Neutrophil (primary cell): ENCODE measurements around a stretch of chr15.

- PRO-cap: no peak
Observed at GRCh38 chr15:60819892-60820353, 341.0 kb upstream of the ICE2 start.

- PRO-cap: no peak
Observed at GRCh38 chr15:60918571-60918924, 310.6 kb downstream of the RORA start.

DNA sequence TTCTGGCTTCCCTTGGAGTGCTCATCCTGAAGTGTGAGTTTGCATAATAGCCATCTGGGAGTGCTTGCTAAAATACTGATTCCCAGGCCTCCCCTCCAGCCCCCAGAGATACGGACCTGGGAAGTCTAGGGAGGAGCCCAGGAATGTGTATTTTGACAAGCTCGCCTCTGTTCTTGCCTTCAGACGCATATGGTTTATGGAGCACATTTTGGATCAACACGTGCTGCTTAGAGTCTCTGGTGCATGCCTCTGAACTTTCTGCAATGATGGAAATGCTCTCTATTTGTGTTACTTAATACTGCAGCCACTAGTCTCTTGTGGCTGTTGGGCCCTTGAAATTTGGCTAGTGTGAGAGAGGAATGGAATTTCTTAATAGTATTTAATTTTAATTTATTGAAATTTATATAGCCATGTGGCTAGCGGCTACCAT, 299.4 kb downstream of the RORA start:
- PRO-cap: no peak

DNA sequence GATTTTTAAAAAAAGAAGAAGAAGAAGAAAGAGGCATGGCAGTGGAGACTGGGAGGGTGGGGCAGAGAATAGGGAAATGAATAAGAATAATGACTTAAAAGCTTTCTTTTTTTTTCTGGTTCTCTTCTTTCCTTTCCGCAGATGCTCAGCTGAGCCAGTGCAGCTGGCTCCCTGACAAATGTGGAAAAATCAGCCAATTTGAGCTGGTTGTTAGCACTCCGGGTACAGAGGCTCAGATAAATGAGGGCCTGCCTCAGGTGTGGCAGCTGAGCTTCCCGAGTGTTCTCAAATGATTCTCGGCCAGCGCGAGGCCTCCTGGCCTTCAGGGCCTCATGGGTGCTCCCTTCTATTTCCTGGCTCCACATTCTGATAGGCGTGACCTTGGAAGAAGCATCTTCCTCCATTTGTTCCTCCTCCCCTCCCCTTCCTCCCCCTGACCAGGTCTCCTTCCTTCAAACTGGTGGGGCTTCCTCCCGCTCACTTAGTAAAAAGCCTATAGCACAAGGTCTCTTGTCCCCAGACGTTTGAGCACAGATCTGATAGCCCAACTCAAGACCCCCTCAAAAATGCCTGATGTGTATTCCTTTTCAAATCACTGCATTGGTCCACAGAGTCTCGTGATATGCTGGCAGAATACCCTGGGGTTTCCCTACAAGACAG, 233.9 kb downstream of the RORA start:
- PRO-cap: no peak

DNA sequence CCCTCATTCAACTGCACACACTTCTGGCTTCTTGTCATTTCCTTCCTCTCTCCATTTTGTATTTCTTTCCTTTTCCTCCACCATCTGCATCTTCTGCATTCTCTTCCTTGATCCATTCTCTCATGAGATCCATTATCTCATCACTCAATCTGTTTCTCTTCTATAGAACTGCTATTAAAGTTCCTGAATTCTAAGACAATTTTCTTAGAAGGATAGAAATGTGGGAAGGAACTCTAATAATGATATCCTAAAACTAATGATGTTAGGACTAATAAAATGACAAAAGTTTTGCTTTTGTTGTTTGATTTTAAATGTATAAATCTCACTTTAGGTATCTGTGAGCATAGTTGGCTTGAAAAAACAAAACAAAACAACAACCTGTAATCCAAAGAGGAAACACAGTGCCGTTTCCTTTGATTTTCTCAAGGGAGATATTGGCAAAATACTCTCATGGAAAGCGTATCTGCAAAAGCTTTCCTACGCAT, 217.9 kb downstream of the RORA start:
- PRO-cap: no peak

GRCh38 chr15:61195736-61196308, 33.3 kb downstream of the RORA start:
- PRO-cap: no peak

GRCh38 chr15:62056696-62057316, 3.4 kb downstream of the VPS13C start:
- PRO-cap: no peak

GRCh38 chr15:62142108-62142354, 23.1 kb downstream of the C2CD4B start:
- PRO-cap: no peak

GRCh38 chr15:62288245-62288680, 102.1 kb upstream of the TLN2 start:
- PRO-cap: no peak

DNA sequence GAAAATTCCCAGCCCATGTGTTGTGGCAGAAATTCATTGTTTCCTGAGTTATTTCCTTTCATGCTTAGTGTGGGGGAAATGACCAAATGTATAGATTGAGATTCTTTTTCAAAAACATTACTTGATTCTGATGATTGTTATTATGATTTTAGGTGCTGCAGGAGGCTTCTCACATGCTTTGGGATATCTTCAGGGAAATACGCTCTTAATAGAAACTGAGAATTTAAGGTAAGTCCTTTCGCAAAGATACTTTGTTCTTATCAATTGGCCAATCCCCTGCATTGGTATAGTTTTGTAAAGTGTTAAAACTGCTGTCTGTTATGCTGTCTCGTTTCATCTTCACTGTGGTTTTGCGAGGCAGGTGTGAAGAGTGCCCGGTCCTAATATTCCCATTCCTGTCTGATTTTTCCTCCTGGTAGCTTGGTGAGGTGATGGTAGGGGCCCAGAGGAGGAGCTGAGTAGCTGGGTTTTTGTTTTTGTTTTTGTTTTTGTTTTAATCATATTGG, 199.2 kb downstream of the TLN2 start:
- PRO-cap: no peak

DNA sequence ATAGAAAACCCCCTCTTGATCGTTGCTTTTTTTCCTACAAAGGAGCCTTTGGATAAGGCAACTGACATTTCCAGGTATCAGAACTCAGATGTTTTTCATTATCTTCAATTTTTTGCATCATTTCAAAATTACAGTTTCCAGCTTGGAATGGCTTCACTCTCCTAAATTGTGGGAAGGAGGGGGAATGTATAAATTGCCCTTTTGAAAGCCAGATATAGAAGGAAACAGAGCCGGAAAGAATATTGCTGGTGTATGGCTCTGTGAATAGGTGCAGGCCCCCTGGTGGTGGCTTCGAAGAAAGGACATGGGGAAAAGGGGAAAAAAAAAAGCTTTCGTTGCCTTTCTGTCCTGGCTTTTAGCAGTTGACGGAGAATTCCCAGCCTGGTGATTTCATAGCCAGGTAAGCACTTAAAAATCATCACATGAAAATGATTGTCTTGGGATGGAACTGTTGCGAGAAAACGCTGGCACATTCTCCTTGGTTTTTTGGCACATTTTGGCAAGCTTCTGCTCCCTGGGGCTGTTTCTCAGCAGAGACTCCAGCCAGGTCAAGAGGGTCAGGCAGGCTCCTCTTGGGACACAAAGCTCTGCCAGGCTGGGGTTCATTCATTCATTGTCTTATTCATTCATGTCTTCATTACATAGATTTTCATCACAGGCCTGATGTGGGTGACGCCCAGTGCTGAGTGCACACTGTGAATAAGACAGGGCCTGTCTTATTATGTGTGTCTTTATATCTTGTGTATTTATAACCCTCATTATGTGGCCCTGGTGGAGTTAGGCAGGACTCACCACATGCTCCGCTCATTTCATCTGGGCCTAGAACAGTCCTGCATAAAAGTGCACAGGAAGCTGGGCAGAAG, 300.0 kb upstream of the TPM1 start:
- PRO-cap: no peak

DNA sequence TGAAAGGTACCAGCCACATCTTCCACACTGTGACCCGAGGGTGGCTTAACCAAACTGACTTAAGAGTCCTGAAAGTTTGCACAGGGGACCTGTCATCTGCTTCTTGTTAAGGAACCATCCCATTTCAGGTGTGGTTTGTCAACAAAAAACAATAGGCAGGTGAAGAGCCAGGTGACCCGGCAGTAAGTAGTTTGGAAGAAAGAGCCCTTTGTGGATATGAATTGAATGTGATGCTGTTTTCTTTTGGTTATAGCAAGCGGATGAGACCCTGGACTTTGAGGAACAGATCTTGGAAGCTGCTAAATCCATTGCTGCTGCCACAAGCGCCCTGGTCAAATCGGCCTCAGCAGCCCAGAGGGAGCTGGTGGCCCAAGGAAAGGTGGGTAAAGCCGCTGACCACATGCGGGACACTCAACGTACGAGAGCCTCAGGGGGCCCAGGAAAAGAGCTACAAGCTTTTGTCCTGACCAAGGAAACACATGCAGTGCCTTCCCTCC, 209.2 kb upstream of the TPM1 start:
- PRO-cap: no peak

DNA sequence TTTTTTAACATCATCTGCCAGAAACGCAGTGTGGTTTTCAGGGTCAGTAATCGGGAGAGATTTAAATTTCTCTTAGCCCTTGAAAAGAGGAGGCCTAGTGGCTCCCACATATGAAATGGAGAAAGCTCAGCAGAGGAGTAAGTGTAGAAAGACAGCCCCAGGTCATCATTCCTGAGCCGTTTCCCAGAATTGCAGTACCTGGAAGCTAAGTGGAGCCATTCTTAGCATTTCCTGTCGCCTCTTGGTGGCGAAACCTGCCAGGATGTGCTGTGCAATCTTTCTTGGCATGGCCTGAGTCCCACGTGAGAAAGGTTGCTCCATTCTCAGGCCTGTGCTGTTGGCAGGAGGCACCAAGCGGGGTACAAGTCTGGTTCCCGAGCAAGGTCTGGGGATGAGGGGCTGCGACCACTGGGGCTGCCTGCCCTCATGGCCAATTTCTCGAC, 207.2 kb upstream of the TPM1 start:
- PRO-cap: no peak

DNA sequence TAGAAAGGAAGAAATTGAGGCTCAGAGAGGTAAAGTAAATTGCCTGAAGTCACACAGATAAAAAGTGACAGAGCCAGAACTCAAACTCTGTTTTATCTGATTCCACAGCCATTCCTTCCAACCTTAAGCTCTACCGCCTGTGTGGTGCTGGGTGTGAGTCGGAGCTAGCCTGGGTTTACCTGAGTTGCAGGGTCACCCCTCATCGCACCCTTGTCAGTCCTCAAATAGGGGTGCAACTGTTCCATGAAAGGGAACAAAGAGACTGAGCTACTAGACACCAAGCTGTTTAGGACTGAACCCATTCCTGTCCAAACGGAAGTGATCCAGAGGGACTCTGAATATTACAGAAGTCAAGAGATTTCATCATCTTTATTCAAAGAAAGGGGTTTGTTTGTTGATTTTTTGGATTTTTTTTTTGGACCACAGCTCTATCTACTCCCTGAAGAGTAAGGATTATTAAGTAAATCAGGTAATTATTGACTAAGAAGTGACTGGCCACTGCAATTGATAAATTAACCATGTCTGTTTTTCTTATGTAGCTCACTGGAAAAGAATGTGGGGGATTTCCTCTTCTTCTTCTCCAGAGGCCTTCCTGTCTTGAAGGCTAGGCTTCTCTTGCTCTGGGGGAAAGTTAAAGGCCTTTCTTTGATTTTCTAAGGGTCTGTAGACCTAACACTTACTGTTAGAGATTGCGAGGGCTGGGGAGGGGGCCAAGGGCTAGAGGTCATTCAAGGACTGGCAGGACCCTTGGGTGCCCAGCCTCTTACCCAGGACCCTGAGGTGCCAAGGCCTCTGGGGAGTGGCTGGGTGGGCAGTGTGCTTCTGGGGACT, 146.7 kb upstream of the TPM1 start:
- PRO-cap: no peak

GRCh38 chr15:62938717-62939117, 103.8 kb upstream of the TPM1 start:
- PRO-cap: no peak

DNA sequence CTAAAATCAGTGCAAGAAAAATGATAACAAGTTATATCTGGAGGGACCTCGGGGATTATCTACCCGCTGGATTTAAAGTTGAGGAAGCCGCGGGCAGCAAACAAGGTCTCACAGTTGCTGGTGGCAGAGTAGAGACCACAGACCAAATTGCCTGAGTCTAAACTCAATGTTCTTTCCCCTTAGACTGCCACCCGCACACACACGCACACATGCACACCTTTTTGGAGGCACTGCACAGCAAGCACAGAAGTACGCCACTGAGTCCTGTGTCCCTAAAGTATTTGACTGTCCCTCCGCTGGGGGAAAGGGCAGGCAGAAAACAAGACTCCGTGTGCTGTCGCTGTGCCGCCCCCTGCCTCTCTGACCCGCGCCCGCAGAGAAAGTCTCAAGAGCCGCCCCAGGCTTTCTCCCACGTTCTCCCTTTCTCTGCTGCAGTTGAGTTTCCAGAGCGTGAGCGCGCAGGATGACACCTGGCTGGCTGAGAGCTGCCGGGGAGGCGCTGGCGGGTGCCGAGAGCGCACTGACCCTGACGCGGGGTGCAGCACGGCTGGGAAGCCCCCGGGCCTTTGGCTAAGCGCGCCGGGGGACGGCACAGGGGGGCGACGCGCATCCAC, 733 bp upstream of the TPM1 start:
- PRO-cap: no peak

DNA sequence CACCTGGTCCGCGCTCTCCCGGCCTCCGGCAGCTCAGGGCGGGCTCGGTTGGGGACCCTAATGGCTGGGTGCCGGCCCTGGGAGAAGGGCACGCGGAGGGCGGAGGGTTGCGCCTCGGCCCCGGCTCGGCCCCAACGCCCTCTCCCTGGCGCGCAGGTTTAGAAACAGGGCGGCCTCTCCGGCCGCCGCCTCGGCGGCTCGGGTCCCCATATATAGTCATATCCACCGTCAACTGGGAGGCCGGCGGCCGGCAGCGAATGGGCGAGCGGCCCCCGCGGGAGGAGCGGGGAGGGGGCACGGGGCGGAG, 273 bp upstream of the TPM1 start:
- PRO-cap: no peak

- PRO-cap: no peak
Observed at GRCh38 chr15:63046348-63046941, 3.9 kb downstream of the TPM1 start.

GRCh38 chr15:63047082-63047848, 4.7 kb downstream of the TPM1 start:
- PRO-cap: no peak

- PRO-cap: no peak
Observed at GRCh38 chr15:63063952-63064545, 21.5 kb downstream of the TPM1 start.